Right ventricle myocardium (tissue), 1 donor: ENCODE results near the gene MSX2.

DNA sequence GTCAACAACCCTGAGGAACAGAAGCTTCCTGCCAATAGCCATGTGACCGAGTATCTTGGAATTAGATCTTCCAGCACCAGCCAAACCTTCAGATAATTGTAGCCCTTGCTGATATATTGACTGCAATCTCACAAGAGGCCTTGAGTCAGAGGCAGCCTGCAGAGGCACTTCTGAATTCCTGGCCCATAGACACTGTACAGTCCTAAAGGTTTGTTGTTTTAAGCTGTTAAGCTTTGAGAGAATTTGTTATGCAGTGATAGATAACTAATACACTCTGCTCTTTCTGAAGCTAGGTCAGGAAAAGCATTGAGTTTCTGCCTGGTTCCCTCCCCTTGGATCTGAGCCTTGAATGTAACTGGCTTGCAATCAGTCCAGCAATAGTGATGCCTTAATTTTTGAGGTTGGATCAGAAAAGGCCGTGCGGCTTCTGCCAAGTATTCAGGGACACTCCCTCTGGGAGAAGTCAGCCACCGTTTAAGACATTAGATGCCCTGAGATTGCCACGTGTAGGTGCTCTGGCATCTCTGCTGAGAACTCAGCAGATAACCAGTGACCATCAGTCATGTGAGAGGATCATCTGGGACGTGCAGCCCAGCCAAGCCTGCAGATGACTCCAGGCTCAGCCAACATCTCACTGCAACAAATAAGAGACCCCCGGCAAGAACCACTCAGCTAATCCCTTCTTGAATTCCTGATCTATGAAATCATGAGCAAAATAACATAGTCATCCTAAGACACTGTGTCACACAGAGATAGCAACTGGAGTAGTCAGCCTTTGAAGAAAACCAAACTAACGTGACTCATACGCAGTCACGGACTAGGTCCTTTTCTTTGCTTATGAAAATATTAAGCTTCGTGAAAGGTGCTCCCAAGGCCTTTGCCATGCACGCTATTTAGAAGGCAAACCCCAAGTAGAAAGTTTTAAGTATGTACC is 126.8 kb upstream of the STC2 start:
- PRO-cap, 2 experiments, result no peak in any of the 2 experiments

- PRO-cap, 2 experiments, result no peak in any of the 2 experiments
These were observed 27.5 kb upstream of the BOD1 start for GRCh38 chr5:173643917-173644426.

- PRO-cap, 2 experiments, result no peak in any of the 2 experiments
These were observed 53.0 kb upstream of the BOD1 start for GRCh38 chr5:173669330-173669978.

- PRO-cap, 2 experiments, result no peak in any of the 2 experiments
These were observed 56.7 kb upstream of the BOD1 start for GRCh38 chr5:173672908-173673729.

DNA sequence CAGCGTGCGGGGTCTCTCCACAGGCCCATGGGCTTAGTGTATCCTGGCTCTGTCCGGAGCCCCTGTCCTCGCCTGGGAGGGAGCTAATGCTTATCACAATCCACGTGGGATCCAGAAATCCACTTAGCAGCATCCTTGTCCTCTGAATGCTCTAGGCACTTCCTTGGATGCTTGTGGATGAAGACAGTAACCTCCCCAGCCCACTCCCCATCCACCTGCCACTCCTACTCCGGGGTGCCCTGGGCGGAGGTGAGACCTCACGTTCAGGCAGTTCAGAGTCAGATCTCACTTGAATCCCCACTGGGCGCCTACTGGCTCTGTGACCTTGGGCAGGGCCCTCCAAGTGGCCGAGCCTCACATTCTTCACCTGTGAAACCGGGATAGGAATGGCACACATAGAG is 112.4 kb upstream of the BOD1 start:
- PRO-cap, 2 experiments, result no peak in any of the 2 experiments

- PRO-cap, 2 experiments, result peak in 1 of 2 experiments; most common plus-strand start chr5:173764748 (in 1)
These were observed 123.6 kb upstream of the CPEB4 start for GRCh38 chr5:173764492-173764913.

DNA sequence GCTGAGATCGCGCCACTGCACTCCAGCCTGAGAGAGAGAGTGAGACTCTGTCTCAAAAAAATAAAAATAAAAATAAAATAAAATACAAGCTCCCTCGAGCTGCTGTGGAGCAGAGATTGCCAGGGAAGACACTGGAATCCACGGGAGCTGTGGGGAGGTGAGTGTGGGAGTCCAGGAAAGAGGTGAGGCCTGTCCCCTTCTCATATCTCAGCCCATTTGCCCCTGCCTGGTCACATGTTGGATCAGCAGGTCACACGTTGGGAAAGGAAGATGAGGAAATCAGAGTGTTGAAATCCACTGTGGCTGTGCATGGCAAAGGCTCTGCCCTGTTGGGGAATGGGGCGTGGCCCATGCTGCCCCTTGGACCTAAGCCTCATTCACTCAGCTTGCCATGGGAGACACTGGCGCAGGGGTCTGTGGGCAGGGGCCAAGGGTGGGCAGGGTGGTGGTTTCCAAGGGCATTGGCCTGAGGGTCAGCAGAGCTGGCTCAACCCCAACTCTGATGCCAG is 85.5 kb upstream of the CPEB4 start:
- PRO-cap, 2 experiments, result no peak in any of the 2 experiments

DNA sequence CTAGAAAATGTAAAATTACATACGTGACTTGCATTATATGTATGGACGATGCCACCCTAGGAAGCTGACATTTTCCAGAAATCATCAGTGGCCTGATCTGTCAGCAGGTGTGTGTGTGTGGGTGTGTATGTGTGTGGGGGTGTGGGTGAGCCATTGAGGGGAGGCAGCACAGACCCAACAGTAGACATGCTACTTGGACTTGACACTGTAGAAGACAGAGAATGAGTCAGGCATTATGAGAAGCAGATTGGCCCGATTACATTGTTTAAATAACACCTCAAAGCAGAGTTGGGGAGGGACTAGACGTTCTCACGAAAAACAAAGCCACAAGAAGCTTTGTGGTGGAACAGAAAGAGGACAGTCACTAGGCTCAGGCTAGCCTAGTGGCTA is 65.8 kb upstream of the CPEB4 start:
- PRO-cap, 2 experiments, result no peak in any of the 2 experiments

GRCh38 chr5:173866851-173867484 is 21.2 kb upstream of the CPEB4 start:
- PRO-cap, 2 experiments, result no peak in any of the 2 experiments

GRCh38 chr5:173908131-173908394 is 19.9 kb downstream of the CPEB4 start:
- PRO-cap, 2 experiments, result no peak in any of the 2 experiments

GRCh38 chr5:173918341-173919155 is 30.4 kb downstream of the CPEB4 start:
- PRO-cap, 2 experiments, result no peak in any of the 2 experiments

DNA sequence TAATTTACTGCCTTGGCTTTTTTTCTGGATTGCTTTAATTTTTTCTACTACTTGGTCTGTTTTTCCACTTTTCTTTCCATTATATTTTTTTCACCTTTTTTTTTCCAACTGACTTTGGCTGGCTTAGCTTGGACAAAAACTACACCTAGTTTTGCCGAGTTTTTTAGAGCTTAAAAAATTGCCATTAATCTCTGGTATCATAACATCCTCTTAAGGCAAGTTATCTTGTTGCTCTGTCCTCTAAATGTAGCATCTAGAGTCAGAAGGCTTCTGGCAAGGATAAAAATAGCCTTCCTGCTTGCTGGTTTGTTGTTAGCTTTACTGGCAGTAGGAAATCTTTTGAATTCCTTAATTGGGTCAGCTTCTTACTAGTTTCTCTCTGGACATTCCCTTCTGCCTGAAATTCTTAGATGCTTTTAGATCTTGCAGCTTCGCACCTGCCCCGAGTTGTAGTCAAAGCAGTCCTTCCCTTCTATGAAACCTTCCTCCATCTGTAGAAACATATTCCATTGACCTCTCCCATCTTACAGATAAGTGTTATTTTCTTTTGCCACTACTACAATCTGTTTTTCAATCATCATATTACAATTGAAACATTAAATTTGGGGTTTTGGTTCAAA is 35.6 kb downstream of the CPEB4 start:
- PRO-cap, 2 experiments, result no peak in any of the 2 experiments

- PRO-cap, 2 experiments, result peak in 2 of 2 experiments; most common plus-strand start chr5:174724597 (in 2); most common minus-strand start chr5:174724401 (in 2)
These were observed at the start of gene MSX2 for GRCh38 chr5:174724063-174725132. Gene MSX2 (plus strand): TSS chr5:174724582.

- PRO-cap, 2 experiments, result no peak in any of the 2 experiments
These were observed 27.0 kb downstream of the MSX2 start for GRCh38 chr5:174750887-174752205.

DNA sequence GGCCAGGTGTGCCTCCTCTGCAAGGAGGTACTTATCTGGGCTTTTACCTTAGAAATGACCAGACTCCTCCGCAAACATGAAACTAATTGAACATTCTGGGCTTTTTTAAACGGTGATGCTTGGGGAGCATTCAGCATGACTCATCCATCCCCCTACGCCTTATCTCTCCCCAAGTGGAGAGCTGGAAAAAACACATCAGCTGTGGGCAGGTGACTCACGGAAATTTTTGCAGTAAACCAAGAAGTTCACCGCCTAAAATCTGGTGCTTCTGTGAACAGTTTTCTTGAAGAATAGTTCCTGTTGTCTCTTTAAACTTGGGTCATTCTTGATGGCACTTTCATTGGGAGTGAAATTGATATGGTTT is 39.5 kb downstream of the SFXN1 start:
- PRO-cap, 2 experiments, result no peak in any of the 2 experiments

DNA sequence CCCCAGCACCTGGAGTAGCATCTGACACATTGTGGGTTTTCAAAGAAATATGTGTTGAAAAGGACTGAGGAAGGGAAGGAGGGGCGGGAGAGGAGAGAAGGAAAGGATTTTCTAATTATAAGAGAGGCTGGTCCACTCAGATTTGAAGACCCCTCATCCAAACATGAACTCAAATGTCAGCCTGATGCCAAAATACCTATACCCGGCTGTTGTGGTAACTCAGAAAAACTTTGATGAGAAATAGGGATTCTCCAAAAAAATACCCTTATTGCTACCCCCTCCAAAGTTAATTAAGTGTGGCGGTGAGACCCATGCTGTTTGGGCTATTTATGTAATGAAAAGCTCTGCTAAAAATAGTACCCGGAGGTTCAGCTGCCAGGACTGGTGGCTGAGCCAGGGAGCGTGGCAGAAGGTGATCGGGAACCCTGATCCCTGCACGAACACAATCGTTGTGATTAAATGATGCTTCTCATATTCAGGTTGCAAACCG is 23.0 kb downstream of the HRH2 start:
- PRO-cap, 2 experiments, result peak in 2 of 2 experiments; most common plus-strand start position 378 of the sequence (in 2)

- PRO-cap, 2 experiments, result peak in 2 of 2 experiments; most common plus-strand start chr5:175687586 (in 2); most common minus-strand start chr5:175687293 (in 1)
These were observed 29.4 kb downstream of the HRH2 start for GRCh38 chr5:175687070-175687822.

DNA sequence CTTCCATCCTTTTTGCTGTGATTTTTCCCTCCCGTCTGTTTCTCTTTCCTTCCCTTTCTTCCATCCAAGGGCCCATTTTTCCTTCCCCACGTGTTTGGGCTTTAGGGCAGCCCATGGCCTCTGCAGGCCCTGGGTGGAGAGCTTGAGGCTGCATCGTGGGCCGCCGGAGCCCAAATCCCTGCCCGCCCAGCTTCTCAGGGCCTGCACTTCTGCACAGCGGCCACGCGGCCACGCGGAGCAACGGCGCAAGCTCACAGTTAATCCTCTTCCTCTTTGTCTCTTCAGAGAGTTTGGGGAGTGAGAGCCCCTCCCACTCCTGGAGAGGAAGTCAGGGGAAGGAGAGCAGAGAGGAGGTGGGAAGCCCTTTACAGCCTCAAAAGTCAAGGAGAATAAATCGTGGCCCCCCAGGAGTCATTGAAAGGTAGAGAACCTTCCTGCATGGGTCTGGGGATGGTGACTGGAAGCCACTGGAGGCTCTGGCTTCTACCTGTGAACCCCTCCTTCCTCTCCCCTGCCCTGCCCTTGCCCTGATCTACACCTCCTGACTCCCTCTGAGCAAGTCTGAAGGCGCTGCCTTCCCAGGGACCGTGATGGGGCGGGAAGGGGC is 33.2 kb downstream of the HRH2 start:
- PRO-cap, 2 experiments, result peak in 1 of 2 experiments; most common plus-strand start position 313 of the sequence (in 1); most common minus-strand start position 211 of the sequence (in 1)

GRCh38 chr5:175695360-175695811 is 37.5 kb downstream of the HRH2 start:
- PRO-cap, 2 experiments, result no peak in any of the 2 experiments

- PRO-cap, 2 experiments, result no peak in any of the 2 experiments
These were observed 88.9 kb downstream of the HRH2 start for GRCh38 chr5:175746716-175747224.